Daoy (cell line): Measurements from ENCODE around the gene KCNJ3.

DNA sequence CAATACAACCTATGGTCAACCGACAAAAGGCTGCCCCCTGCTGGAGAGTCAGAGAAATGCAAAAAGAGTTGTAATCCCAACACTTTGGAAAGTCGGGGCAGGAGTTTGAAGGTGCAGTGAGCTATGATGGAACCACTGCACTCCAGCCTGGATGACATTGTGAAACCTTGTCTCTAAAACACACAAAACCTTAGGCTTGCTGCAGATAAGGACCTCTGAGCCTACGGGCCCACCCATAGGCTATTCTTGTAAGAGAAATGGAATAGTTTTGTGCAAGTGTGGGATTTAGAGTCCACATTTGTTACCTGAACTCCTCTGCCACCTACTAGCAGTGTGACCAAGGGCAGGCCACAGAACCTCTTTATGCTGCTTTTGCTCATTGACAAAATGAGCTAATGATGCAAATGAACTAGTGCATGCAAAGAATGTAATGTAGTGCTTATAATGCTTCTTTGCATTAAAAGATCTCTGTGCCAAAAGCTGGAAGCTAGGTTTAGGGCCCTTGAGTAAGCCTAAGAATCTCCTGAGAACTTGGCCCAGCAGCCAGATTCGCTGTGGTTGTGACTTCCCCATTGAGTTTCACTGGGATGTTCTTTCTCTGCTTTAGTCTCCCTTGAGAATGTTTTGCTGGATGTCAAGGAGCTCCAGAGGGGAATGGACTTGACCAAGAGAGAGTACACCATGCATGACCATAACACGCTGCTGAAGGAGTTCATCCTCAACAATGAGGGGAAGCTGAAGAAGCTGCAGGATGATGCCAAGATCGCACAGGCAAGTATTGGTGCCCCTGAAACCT is 81.2 kb downstream of the PRPF40A start:
- RAMPAGE, long total RNA = no peak

DNA sequence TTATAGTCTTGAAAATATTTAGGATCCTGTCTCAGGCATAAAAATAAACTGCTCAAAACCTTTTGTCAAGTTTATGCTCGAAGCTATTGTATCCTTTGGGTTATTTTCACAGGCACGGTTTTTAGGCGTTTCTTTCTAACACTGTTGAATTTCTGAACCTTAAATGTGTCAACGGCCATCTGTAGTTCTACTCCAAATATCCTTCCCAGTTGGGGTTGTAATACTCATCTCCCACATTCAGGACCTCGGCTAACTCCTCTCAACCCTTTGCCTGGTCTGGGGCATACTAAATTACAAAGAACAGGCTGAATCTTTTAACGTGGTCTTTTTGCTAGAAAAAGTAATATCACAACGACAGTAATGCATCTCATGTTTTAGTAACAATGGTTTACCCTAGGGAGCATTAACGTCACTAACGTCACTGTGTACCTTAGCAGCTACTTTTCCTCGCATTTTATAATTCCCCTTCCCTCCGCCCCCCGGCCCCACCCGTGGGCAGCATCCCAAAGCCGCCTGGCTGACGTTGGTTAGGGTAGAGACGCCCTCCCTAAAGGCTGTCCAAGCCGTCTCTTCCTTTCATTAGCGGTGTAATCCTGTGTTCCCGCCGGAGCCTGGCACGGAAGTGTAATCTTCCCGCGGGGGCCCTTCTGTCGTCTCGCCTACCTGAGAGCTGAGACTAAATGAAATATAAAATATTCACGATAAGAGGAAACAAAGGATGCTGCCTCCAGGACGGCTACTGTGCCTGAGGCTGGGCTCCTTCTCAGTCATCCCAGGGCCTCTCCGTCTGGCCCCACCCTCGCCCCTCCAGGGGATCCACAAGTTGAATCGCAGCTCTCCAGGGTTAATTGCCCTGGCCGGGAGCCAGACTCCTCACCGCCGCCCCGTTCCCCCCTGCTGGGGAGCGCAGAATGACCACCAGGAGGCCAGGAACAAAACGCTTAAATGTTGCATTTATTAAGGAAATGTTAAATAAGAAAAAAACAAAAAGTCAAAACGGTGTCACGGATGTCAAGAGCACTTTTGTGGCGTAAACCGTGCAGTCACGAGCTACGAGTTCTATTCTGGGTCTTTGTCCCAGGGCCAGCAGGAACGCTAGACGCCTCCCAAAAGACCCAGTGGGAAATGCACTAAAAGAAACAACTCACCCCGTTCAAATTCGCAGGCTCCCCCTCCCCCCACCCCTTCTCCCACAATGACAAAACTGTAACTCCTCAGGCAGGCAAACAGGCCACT is 1.7 kb downstream of the RPRM start:
- RAMPAGE, long total RNA = no peak

DNA sequence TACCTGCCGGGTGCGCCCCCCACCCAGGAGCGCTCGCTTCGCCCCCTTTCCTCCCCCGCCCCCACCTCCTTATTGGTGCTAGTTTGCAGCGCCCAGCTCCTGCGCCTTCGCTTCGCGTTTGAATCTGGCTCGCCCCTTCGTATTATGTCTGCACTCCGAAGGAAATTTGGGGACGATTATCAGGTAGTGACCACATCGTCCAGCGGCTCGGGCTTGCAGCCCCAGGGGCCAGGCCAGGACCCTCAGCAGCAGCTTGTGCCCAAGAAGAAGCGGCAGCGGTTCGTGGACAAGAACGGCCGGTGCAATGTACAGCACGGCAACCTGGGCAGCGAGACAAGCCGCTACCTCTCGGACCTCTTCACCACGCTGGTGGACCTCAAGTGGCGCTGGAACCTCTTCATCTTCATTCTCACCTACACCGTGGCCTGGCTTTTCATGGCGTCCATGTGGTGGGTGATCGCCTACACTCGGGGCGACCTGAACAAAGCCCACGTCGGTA is at the start of gene KCNJ3:
TSS of gene KCNJ3 (plus strand) at position 64 of the 499 bp plus-strand sequence.
- RAMPAGE, long total RNA = no peak

- RAMPAGE, long total RNA = no peak
These were observed 532.6 kb downstream of the KCNJ3 start for GRCh38 chr2:155231064-155231508.

DNA sequence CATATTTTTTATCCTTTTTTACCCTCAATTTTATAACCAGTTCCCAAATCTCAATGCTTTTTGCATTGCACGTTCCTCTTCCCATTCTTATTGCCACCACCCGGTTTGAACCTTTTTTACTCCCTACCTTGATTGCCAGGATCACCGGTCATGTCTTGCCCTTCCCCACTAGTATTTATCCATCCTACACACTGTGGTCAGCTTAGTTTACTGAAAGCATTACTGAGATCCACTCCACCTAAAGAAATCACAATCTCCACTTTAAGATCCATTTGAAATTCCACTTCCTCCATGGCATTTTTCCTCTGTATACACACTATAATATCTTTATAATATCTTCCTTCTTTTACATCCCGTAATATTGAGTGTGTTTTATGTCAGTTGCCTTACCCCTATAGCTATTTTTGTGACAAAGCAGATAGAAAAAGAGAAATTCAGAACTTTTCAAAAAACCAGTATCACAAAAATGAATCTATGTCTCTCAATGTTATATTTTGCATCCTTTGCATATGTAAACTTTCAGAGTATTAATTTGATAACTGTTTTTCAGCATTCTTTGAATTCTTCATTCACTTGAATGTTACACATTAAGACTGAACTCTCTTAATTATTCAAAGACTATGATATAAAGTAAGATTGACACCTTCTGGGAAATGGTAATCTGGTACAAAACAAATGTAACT is 318.8 kb downstream of the NR4A2 start:
- RAMPAGE, long total RNA = no peak

DNA sequence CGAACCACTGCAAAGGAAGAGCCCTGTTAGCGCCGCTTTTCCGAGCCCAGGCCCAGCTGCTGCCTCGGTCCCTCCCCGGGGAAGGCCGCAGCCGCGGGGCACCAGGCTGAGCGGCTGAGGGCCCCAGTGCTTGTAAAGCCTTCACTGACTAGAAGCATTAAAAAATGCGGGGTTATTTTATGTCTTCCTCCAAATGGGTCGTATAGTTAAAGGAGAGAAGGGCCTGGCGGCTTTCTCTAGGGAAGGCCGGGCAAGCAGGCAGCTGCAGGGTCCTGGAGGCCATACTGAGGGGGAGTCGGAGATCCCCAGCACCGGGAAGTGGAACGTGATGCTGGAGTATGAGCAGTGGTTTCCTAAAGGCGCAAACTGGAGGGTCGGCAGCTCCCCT is 4.5 kb downstream of the NR4A2 start:
- RAMPAGE, long total RNA = no peak

GRCh38 chr2:156332056-156332413 is 486 bp downstream of the NR4A2 start:
- RAMPAGE, long total RNA = no peak

GRCh38 chr2:156334709-156334961 is 2.1 kb upstream of the NR4A2 start:
- RAMPAGE, long total RNA = no peak

DNA sequence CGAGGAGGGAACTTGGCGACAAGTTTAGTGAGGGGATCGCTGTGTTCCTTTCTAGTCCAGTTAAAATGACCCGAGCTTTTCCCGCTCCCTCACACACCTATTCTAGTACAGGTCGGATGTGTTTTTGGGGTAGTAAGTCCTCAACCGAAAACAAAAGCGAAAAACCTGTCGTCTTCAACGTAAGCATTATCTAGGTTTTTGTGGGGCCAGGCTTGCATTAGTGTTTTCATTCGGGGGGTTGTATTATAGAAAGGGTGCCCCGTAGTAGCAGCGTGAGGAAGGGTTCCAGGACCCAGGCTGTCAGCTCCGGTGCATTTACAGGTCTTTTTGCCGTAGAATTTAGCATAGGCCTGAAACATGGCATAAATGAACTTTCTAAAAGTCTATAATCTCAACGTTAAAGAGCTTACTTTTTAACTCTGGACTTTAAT is 10.3 kb upstream of the NR4A2 start:
- RAMPAGE, long total RNA = no peak

- RAMPAGE, long total RNA = no peak
These were observed 36.0 kb upstream of the GPD2 start for GRCh38 chr2:156399868-156400946.

DNA sequence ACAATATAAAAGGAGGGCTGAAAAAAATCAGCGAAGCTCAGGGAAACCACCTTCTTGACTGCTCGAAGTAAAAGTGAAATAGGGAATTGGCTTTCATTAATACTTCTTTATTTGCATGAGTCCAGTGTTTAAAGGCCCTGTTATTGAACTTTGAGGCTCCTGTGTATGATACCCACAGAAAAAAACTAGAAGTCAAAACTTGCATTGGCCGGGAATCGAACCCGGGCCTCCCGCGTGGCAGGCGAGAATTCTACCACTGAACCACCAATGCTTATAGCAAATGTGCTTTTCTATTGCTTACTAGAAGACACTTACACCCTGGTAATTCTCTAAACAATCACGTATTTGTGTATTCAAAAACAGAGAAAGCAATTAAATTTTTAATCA is 35.2 kb upstream of the GPD2 start:
- RAMPAGE, long total RNA = no peak

GRCh38 chr2:157380231-157380562 is 54.6 kb upstream of the ERMN start:
- RAMPAGE, long total RNA = no peak

- RAMPAGE, long total RNA = no peak
These were observed 10.6 kb downstream of the CYTIP start for GRCh38 chr2:157433298-157433709.

- RAMPAGE, long total RNA = no peak
These were observed 3.9 kb downstream of the CYTIP start for GRCh38 chr2:157439857-157440491.

DNA sequence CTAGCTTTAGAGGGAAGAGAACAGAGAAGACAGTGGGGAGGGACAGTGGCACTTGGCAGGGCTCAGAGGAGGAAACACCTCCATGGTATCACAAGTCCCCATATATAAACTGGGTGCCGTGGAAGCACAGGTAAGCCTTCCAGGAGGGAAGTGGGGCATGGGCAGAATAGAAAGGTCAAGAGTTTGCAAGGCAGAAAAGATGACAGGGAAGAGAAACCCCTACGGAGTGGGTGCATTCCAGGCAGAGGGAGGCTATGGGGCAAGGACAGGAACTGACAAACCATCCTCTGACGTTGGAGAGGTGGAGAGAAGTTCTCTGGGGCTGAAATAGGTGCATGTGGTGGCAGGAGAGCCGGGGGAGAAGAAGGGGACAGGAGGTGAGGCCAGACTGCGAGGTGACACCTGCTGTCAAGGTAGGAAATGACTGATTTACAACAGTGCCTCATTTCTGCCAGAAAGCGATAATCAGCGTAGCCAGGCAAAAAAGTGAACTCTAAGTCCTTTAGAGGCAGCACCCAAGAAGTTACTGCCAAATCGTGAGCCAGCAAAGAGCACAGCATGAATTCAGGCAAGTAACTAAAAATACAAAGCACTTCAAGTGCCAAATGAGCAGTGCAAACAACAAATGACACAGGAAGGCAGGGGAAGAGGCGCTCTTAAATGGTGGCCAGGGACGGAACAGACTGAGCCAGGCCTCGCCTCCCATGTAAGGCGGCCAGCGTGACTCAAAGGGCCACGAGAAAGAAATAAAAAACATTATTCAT is 113.2 kb upstream of the ACVR1C start:
- RAMPAGE, long total RNA = no peak

DNA sequence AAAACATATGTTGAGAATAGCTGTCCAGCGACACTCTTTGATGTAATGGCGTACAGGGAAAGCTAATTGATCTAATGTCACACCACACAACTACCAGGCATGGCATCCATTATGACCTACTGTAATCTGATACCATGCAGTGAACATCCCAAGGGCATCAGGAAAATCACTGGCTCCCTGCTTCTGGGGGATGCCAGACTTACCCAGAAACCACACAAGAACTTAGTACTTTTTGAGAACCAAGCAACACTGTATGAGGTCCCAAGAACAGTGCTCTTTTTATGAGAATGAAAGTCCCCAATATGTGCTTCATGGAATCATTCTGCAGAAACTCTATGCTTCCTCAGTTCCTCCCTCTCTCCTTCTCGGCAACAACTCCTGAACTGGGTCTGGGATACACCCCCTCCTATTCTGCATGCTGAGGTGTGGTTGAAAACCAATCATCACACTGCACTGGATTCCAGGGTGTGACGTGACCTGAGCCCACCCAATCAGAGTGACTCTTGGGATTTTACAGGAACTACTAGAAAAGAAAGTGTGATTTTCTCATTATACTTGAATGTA is 36.5 kb downstream of the ACVR1 start:
- RAMPAGE, long total RNA = no peak

DNA sequence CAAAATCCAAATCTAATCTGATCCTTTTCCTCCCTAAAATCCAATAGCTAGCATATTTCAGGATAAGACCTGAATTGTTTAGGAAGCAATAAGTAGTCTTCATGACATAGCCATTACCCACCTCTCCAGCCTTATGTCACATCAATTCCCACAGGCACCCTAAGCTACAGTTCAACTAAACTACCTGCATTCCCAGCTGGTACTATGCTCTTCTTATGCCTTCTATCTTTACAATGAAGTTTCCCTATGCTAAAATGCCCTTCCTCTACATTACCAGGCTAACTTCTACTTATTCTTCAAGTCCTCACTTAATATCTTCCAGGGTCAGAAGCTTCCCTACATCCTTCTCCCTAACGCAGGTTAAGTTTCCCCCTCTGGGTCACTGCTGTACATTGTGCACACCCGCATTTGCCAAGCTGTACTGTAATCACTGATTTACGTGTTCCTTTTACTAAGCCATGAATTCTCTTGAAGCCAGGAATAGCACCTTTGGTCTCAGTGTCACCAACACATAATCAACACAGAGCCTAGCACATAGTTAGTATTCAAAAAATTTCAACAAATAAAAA is 22.4 kb downstream of the ACVR1 start:
- RAMPAGE, long total RNA = no peak

GRCh38 chr2:157873812-157874582 is 2.1 kb downstream of the ACVR1 start:
- RAMPAGE, long total RNA = no peak

DNA sequence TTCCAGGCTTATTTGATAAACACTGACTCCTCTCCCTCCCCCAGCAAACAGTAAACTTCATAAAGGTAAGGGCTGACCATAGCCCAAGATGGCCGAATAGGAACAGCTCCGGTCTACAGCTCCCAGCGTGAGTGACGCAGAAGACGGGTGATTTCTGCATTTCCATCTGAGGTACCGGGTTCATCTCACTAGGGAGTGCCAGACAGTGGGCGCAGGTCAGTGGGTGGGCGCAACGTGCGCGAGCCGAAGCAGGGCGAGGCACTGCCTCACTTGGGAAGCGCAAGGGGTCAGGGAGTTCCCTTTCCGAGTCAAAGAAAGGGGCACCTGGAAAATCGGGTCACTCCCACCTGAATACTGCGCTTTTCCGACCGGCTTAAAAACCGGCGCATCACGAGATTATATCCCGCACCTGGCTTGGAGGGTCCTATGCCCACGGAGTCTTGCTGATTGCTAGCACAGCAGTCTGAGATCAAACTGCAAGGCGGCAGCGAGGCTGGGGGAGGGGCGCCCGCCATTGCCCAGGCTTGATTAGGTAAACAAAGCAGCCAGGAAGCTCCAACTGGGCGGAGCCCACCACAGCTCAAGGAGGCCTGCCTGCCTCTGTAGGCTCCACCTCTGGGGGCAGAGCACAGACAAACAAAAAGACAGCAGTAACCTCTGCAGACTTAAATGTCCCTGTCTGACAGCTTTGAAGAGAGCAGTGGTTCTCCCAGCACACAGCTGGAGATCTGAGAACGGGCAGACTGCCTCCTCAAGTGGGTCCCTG is 105.2 kb downstream of the CCDC148 start:
- RAMPAGE, long total RNA = no peak

DNA sequence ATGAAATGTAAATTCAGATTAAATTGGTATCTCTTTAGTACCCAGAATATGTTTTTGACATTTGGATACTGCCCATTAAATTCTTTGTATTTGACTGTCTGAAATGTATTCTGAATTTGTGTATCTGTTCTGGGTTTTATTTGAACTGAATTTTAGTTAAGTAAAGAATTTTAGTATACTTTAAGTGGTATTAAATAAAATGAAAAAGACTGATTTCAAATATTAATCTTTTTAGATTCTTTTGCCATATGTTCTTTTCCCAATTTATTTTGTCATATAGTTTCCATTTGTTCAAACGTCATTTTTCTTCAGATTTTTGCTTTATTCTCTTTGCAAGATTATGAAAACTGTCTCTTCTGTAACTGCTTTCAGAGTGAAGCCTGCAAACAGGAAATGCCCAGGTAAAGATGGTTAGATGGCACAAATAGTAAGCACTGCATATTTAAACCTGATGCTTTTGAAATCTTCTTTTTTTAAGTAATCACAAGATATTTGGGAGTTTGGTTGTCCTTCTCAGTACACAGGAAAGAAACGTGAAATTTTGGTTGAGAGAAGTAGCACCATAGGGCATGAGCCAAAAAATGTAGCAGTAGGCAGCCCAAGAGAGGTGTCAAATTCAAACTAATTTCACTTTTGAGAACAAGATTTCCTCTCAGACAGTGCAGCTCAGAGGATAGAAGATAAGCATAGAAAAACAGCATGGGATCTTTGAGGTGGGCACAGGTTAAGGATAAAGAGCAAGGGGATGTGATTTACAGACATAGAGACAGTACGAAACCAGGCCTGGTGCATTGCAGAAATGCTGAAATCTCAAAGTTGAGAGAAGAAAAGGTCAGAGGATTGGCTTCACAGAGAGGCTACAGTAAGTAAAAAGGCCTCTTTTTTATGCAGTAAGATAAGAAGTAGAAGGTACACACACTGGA is 89.5 kb downstream of the PKP4 start:
- RAMPAGE, long total RNA = no peak